Left cardiac atrium (tissue), 1 donor: ENCODE results near the genes STRC, SERF2 and DUOXA1.

DNA sequence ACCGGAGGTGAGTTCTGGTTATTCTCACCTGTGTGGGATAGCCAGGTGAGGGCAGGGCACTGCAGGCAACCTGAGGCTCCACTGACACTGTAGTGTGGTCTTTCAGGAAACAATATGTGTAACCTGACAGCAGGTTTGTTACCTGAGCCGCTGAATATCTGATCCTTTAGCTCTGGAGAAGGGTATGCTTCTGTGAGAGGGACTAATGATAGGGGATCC is at the start of gene STRC:
Gene STRC, minus strand, starts transcription at position 58 of the 219 bp plus-strand sequence.
- PRO-cap: no peak

DNA sequence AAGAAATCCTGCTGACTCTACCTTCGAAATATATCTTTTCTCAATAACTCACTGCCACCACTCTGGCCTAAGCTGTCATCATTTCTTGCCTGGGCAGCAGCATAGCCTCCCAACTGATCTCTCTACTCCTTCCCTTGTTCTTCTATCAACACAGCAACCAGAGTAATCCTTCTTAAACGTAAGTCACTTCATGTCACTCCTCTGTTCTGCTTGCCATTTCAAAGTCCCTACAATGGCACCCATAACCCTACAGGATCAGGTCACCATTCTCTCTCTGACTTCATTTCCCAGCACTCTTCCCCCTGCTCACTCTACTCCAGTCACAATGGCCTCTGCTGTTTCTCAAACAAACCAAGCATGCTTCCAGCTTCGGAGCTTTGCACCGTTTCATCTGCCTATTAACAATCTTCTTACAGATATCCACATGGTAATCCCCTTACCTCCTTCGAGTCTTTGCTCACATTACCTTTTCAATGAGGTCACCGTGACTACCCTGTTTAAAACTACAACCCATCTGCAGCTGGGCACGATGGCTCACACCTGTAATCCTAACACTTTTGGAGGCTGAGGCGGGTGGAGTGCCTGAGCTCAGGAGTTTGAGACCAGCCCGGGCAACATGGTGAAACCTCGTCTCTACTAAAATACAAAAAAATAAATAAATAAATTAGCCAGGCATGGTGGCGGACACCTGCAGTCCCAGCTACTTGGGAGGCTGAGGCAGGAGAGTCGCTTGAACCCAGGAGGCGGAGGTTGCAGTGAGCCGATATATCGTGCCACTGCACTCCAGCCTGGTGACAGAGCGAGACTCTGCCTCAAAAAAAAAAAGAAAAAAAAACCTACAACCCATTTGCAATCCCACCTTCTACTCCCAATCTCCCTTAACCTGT is 14.8 kb upstream of the STRC start:
- PRO-cap: no peak

DNA sequence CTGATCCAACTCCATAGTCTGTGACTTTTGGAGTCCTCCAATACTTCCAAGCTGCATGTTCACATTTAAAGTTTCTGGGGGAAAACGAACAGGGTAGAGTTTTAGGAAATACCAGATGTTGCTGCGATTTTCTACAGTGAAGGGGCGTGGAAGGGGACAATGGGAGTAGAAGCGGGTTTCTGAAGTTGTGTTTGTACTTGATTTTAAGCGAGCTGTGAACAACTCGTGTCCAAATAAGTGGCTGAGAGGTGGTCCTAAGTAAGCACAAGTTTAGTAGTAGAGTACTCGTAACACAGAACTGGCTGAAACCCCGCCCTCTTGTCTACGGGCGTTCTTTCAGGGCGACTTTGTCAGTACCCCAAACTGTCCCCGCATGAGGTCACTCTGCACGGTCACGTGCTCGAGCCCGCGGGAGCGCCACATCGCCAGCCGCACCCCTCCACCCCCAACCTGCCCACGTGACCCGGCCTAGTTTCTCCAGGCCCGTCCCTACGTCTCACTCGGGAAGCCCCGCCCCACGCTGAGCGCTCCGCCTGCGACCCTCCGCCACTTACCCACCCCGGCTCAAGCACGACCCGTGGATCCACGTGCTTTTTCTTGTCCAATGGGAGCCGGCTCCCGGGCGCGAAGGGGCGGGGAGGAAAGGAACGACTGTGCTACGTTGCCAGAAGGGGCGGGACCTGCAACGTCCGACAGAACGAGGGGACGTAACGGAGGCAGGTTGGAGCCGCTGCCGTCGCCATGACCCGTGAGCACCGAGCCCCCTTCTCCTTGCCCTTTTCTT is at the start of gene SERF2:
Gene SERF2, plus strand, starts transcription at position 685 of the 784 bp plus-strand sequence.
- PRO-cap: bidirectional peak, plus-strand start at position 695 of the sequence, minus-strand start at position 386 of the sequence

DNA sequence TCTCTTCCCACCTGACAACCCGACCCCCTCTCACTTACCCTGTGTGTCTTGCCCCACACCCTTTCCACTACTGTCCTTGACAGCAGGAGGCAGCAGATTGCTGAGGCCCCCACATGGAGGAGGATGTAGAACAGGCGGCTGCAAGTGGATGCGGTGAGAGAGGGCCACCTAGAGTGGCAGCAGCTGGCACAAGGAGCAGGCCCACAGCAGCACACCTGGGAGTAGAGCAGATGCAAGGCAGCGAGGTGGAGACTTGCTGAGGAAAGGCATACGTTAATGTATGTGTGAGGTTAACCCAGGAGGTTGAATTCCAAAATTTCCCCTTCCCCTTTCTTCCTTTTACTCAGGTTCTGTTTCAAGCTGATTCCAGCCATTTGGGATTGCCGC is 755 bp downstream of the SERINC4 start:
- PRO-cap: no peak

GRCh38 chr15:43808838-43810151 is 8.9 kb downstream of the HYPK start:
- PRO-cap: no peak

GRCh38 chr15:43877180-43877947 is 50.6 kb downstream of the WDR76 start:
- PRO-cap: no peak

DNA sequence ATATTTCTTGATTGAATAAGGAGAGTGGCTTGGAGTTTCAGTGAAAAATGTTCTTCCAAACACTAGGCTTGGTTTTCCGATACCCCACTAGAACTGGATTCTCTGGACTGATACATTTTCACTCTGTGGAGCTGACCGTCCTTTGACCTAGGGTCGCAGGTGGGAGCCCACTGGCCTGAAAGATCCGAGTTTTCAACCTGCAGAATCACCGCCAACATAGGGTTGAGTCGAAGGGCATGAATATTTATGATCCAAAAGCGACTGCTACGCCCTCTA is 813 bp upstream of the CTDSPL2 start:
- PRO-cap: no peak

DNA sequence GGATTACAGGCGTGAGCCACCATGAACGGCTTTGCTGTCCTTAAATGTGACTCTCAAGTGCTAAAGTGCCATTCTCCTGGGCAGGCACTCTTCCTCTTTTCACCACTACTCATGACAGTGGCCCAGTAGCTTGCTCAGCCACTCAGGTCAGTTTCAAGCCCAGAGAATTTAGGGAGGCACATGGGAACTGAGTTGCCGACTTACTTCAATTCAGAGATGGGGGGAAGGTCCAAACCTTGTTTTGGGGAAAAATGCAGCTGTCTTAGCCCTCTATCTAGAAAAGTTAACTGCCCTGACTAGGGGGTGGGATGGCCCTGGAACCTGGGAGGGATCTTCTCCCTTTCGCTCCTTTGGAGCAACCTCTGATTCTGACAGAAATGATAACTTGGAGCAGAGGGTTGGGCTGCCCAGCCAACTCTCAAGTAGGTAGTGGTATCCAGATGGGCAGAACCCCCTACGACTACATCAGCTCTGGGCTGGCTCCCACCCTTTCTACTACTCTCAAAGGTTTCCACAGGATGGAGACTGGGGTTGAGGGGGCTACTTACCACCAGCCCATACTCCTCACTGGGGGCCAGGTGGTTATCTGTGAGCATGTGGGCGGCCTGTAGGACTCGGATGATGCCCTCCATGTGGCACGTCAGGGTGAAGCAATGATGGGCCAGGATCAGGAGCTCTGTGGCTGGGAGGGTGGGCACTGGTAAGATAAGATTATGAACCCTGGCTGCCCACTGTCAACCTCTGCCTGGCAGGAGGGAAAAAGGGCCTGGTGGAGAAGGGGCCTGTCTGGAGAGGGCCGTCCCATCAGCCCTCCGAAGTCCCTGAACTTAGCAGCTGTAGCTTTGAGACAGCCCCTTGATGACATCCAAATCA is 33.3 kb downstream of the EIF3J start:
- PRO-cap: no peak

- PRO-cap: no peak
Measured at GRCh38 chr15:44670513-44671148, 7.2 kb upstream of the SPG11 start.

DNA sequence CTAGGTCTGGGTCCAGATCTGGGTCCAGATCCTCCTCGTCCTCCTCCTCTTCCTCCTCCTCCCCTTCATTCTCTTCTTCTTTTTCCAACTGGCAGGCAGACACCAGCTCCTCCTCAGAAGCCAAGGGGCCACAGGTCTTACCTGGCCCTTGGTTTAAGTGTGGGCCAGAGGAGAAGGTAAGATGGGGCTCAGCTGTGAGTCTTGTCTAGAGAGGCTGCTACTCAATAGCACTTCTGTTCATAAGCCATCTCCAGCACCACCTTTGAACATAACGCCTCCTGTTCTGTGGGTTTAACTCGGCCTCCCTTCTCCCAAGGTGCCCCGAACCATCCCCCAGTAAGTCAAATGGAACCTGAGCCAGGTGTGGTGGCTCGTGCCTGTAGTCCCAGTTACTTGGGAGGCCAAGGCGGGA is 12.1 kb upstream of the SPG11 start:
- PRO-cap: no peak

- PRO-cap: no peak
Measured at GRCh38 chr15:44715034-44715343, 3.7 kb downstream of the B2M start.

- PRO-cap: no peak
Measured at GRCh38 chr15:44720100-44720176, 8.6 kb downstream of the B2M start.

- PRO-cap: no peak
Measured at GRCh38 chr15:44727367-44727872, 8.9 kb upstream of the TRIM69 start.

- PRO-cap: no peak
Measured at GRCh38 chr15:44838655-44839222, 102.4 kb downstream of the TRIM69 start.

- PRO-cap: no peak
Measured at GRCh38 chr15:44882413-44882866, 74.0 kb upstream of the TERB2 start.

GRCh38 chr15:45023930-45024390 is 965 bp downstream of the SORD start:
- PRO-cap: no peak

DNA sequence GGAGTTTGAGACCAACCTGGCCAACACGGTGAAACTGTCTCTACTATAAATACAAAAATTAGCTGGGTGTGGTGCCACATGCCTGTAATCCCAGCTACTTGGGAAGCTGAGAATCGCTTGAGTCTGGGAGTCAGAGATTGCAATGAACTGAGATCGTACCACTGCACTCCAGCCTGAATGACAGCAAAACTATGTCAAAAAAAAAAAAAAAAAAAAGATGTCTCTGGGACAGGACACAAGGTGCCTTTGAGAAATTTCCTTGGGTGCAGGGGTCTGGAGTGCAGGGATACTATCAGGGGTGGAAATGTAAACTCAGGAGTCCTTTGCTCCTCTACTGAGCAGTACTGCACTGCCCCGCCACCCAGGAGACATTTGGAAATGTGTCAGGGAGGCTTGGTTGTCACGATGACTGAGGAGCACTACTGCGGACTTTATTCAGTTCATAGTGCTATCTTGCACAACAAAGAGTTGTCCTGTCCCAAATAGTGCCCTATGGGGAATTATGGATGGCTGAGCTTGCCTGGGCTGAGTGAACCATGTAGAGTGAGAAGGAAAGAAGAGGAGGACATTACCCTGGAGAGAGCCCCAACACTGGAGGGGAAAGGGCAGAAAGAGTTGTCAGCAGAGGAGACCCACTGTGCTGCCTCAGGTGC is 2.6 kb downstream of the SORD start:
- PRO-cap: no peak

- PRO-cap: unidirectional peak, plus-strand start at chr15:45129470
Measured at GRCh38 chr15:45128676-45129662, 710 bp downstream of the DUOXA1 start.

- PRO-cap: bidirectional peak, plus-strand start at chr15:45129994, minus-strand start at chr15:45129920
Measured at GRCh38 chr15:45129663-45130146, at the start of gene DUOXA1. Gene DUOXA1, minus strand, starts transcription at chr15:45129879.

GRCh38 chr15:45397077-45397770 is 4.9 kb upstream of the SPATA5L1 start:
- PRO-cap: no peak